ENCODE measurements around the gene H2AC15.

GRCh38 chr6:27144598-27145162 lies 2.0 kb downstream of the H2BC12 start:
- PRO-cap, result no peak

DNA sequence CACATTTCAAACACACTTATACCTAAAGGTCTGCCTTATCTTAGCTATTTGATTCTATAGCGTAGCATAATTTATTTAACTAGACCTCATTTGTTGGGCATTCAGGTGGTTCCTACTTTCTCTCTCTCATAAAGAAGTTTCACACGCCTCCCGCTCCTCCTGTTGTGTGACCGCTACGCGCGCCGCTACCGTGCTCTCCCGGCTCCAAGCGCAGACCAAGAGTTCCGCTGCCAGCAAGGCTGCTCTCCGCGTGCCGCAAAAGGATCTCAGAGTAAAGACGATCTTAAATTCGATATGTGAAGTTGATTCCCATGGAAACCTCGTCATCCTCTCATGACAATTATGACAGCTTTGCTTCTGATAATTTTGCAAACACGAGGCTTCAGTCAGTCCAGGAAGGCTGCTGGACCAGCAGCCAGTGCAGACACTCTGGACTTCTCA lies 20.4 kb downstream of the PRSS16 start:
- PRO-cap, result unidirectional peak, plus-strand start at position 242 of the sequence

GRCh38 chr6:27275183-27275463 lies 27.6 kb downstream of the PRSS16 start:
- PRO-cap, result no peak

- PRO-cap, result no peak
Observed at GRCh38 chr6:27293758-27294231, 18.3 kb downstream of the POM121L2 start.

DNA sequence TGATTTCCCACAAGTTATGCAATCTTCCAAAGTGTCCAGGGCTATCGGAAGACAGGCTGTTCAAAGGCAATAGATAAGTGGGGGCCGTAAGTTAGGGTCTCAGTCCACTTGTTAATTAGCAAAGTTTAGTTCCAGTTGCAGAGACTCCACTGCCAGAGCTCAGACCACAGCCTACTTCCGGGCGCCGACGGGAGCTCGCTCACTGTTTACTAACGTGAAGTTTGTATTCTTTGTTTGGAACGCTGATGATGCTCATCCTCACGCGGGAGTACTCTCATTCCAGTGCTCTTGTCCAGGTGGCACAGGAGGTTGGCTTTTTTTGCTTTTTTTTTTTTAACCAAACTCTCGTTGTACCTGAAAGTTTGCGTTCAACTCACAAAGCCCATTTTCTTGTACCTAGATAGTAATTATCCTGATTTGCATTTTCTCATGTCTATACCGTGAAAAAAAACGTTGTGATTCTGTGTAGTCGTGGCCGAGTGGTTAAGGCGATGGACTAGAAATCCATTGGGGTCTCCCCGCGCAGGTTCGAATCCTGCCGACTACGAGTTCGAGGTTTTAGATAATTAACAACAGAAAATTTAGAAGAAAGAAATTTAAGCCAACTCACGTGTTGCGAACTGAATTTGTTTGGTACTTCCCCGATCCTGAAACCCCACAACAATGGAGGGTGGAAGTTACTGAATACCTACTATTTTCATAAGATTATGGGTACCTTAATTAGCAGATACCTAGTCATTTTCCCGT lies 29.8 kb upstream of the ZNF184 start:
- PRO-cap, result no peak

DNA sequence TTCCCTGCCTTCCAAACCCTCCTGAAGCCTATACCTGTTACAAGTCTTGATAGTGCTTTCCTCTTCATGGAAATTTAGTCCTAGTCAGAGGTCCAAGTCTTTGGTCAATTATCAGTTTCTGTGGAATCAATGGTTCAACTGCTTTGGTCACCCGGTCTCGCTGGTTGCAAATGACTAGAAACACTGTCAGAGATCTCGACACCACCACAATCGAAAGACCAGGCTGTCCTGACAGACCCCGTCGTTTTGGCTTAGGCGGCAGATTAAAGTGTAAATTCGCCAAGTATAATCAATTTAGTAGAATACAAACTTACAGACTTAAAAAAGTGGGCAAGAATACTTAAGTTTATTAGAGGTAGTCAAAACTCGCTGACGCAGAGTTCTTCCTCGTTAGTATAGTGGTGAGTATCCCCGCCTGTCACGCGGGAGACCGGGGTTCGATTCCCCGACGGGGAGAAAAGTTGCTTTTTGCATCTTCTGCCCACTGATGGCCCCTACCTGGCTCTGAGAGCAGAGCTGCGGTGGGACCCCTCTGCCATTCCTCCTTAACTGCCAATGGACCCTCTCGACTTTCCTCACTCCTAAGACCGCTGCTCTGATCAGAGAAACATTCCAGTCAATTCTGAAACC lies 30.6 kb upstream of the ZNF184 start:
- PRO-cap, result no peak

DNA sequence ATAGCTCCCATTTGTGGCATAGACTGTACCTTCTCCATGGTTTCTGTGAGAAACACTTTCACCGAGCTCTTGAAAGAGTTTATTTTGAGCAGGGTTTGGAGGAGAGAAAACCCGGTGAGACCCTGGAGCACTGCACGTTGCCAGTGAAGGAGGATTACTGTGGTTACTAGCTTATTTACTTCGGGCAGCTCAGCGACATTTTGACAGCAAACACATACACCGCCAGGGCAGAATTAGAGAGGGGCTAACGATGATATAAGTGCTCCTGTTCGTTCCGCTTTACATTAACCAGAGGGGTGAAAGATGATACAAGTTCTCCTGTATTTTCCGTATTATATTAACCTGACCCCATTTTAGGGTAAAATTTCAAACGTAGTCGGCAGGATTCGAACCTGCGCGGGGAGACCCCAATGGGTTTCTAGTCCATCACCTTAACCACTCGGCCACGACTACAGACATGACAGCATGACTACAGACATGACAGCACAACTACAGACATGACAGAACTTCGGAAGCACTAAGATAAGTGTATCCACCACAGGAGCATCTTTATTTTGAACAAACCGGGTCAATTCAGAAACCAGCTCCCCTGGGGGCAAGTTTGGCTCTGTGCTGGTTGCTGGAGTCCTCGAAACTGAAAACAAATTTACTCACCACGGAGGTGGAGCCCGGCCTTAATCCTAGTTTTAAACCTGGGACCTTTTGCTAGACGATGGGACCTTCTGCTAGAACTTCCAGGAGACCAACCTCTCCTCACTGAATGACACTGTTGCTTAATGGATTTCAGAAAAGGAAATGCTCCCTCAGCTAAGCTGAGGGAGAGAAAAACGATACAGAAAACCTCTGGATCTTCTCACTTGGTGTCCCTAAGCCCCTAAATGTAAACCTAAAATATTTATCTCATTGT lies 80.4 kb upstream of the ZNF184 start:
- PRO-cap, result no peak

DNA sequence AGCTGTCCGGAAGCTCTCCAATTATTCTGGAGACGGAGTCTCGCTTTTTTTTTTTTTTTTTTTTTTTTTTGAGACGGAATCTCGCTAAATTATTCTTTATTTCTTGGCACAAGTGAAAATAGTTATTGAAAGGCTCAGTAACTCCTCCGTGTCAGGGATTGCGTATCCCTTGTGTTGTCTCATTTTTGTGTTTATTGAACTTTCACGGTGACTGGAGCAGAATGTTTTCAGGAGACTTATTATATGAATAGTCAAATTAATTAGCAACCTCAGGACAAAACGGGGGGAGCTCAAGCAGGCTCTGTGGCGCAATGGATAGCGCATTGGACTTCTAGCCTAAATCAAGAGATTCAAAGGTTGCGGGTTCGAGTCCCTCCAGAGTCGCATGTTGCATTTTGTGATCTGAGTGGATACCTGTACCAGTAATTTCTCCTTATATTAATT lies 89.0 kb upstream of the ZNF184 start:
- PRO-cap, result no peak

GRCh38 chr6:27591640-27592083 lies 118.8 kb upstream of the ZNF184 start:
- PRO-cap, result no peak

- PRO-cap, result bidirectional peak, plus-strand start at chr6:27738542, minus-strand start at chr6:27738450
Observed at GRCh38 chr6:27738341-27738674, 69.4 kb downstream of the H2BC13 start.

GRCh38 chr6:27775865-27776348 lies 31.8 kb downstream of the H2BC13 start:
- PRO-cap, result unidirectional peak, plus-strand start at chr6:27776155

- PRO-cap, result no peak
Observed at GRCh38 chr6:27777410-27778093, 30.2 kb downstream of the H2BC13 start.

DNA sequence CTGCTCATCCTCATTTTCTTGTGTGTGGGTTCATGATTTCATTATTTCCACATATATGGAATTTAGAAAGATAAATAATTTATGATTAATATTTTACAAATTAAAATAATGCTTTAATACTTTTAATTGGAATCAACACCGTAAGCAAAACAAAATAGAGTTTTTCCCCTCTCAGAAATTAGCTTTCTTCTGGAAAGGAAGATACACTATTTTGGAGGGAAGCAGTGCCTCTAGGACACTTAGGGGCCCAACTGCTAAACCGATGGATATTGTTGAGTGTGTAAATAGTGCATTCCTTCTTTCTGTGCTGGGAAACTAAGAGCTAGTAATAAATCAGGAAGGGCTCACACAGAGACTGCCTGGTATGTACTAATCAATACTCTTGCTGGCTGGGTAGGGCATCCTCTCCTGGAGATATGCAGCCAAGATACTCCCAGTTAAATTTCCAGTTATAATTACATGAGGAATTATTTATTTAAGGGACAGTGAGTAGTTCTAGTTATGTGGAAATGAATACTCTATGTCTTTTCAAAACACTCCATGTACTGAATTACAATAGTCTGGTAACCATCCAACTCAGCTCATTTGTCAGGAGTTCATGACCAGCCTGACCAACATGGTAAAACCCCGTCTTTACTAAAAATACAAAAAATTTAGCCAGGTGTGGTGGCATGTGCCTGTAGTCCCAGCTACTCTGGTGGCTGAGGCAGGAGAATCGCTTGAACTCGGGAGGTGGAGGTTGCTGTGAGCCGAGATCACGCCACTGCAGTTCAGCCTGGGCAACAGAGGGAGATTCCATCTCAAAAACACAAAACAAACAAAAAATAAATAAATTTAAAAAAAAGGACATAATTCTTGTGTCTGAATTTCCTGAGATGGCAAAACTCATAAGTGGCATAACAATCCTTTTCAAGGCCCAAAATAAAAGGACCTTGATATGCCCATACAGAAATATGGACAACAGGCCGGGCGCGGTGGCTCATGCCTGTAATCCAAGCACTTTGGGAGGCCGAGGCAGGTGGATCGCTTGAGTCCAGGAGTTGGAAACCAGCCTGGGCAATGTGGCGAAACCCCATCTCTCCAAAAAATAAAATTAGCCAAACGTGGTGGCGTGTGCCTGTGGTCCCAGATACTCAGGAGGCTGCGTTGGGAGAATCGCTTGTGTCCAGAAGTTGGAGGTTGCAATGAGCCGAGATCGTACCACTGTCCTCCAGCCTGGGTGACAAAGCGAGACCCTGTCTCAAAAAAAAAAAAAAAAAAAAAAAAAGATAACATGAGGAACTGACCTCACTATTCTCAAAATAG lies 2.2 kb downstream of the H2AC14 start:
- PRO-cap, result no peak

DNA sequence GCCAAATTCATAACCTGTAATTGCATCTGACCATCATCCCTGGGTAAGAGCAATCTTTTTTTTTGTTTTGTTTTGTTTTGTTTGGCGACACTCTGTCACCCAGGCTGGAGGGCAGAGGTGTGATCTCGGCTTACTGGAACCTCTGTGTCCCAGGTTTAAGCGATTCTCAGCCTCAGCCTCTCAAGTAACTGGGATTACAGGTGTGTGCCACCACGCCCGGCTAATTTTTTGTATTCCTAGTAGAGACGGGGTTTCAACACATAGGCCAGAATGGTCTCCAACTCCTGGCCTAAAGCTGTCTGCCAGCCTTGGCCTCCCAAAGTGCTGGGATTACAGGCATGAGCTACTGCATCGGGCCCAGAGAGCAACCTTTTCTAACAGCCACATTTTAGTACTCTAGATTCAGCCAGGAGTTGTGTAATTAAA lies 1.9 kb downstream of the H4C12 start:
- PRO-cap, result no peak

- PRO-cap, result unidirectional peak, minus-strand start at chr6:27836244
Observed at GRCh38 chr6:27836086-27836490, 2.1 kb downstream of the H2AC15 start.

DNA sequence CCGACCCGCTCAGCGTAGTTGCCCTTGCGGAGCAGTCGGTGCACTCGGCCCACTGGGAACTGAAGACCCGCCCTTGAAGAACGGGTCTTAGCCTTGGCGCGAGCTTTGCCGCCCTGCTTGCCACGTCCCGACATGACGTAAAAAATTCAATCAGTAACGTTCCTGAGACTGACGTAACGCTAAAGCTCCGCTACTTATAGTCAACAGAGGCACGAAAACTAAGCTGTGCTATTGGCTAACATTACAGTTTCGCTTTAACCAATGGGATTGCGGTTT lies at the start of gene H2AC15:
Gene H2AC15, minus strand, starts transcription at position 170 of the 276 bp plus-strand sequence.
- PRO-cap, result bidirectional peak, plus-strand start outside the sequence, minus-strand start at position 61 of the sequence

DNA sequence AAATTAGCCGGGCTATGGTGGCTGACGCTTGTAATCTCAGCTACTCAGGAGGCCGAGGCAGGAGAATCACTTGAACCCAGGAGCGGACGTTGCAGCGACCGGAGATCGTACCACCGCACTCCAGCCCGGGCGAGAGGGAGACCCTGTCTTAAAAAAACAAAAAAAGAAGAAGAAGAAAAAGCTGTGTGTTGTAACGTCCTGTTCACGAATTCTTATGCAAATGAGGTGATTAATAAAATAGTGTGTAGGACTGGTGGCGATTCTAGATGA lies 285 bp upstream of the H2AC16 start:
- PRO-cap, result bidirectional peak, plus-strand start outside the sequence, minus-strand start at position 216 of the sequence

DNA sequence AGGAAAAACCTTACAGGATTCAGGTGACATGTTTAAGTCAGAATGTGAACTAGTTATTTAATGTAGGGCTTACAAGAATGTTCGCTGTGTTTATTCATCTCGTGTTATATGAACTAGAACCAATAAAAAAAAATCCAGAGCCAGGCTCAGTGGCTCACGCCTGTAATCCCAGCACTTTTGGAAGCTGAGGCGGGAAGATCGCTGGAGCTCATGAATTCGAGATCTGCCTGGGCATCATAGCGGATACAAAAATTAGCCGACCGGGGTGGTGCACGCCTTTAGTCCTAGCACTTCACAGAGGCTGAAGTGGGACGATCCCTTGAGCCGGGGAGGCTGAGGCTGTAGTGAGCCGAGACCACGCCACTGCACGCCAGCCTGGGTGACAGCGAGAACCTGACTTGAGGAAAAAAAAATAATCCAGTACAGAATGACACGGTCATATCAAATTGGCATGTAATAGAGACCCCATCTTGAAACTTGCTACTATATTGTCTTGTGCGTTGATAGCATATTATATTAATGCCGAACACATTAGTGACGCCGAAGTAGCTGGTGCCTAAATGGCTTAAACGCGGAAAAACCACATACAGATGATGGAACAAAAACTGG lies 883 bp downstream of the H2AC16 start:
- PRO-cap, result unidirectional peak, plus-strand start at position 174 of the sequence; bidirectional peak, plus-strand start at position 256 of the sequence, minus-strand start at position 254 of the sequence; bidirectional peak, plus-strand start outside the sequence, minus-strand start at position 561 of the sequence

DNA sequence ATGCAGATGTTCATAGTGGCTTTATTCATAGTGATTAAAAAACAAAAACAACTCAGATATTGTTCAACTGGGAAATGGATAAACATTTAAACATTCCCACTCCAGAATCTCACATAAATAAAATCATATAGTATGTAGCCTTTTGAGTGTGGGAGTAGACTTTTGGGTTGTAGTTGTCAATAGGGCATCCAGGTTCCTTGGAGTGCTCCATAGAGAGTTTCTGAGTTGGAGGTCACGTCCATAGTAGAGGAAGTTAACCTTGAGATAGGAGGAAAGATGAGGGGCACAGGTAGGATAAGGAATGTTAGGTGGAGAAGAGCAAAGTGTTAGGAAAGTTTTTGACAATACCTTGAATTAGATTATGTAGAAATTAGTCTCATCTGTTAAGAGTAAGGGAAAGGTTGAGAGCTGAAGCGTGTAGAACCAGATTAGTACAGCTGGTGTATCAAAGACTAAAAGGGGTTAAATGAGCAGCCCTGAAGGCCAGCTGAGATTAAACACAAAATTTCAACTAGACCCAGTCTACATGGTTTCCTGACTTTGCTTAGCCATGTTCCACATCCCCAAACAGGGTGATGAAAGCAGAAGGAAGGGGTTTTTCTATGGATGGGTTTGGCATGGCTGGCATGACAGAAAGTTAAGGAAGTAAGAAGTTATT lies 6.0 kb downstream of the ZKSCAN8 start:
- PRO-cap, result no peak

DNA sequence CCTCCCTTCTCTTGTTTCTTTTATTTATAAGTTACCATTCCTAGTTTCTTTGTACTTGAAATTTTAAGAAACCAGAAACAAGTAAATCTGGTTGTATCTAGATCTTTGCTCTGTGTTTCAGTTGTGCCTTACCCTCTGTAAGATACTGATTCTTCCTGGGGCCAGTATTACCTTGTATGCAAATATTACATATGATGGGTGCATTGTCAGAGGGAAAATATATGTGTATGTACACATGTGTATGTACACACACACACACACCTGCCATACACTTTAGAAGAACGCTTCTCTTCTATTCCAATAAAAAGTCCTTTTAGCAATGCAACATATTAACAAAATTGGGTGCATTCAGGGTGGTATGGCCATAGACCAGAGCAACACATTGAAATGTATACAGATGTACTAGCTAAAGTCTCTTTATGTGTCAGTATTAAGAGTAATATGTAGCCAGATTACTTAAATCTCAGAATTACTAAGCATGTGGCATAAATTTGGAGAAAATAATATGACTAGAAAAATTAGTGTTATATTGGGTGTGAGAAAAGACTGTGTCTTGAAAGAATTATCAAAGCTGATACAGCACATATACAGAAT lies 14.3 kb downstream of the ZKSCAN8 start:
- PRO-cap, result no peak